HT1080 (cell line): ENCODE measurements around a stretch of chr13.

RAMPAGE:
- cytosol, long total RNA, result no peak
- long total RNA, result no peak
- nucleus, long total RNA, result no peak
Observed at GRCh38 chr13:111152632-111153064, 37.5 kb downstream of the ARHGEF7 start.

DNA sequence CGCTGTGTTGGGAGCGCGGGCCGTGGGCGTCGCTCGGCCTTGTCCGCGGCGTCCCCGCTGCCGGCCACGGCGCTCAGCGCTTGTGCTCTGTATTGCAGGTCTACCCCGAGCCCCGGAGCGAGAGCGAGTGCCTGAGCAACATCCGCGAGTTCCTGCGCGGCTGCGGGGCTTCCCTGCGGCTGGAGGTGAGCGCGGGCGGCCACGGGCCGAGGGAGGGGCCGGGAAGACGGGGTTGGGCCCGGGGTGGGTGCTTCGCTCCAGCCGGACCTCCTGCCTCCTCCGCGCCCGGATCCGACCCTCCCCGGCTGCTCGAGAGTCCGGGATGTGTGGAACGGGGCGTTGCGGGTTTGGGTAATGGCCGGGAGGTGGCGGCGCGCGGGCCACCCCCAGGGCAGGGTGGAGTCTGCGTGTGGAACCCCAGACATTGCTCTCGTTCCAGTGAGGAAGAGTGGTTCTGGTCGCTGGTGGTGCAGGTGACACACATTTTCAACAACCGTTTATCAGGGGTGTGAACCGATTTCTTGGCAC is 38.8 kb downstream of the ARHGEF7 start:
RAMPAGE:
- cytosol, long total RNA, result no peak
- long total RNA, result no peak
- nucleus, long total RNA, result no peak

DNA sequence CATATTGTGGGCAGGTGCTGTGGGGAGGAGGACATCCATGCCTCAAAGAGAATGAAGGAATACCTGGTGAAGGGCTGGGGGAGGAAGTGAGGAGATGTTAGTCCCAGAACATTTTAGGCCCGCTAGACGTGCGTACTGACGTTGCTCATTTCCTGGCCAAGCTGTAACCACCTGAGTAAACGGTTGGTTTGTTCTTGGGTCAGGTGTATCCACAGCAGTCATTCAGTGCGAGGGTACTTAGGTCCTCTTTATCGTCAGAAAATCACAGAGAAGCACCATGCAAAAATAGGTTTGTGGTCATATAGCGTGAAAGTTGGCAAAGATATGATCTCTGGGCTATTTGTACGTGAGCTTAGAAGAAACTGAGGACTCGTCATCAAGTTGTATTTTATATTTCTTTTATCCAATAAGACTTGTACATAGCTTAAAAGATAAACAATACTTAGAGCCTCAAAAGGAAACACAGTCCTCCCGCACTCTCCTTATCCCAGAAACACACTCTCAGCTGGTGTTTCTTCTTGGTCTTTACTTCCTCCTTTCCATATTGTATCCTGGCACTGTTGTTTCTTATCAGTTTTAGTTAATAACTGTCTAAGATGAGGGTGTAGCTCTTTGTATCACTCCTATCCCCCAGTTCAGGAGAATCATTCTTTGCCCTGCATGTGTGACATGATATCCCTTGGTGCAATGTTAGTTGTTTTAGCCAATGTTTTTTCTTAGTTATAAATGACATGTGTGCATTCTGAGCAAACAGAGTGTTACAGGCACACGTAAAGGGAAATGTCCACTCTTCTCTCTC is 52.0 kb downstream of the ARHGEF7 start:
RAMPAGE:
- cytosol, long total RNA, result no peak
- long total RNA, result no peak
- nucleus, long total RNA, result no peak

RAMPAGE:
- cytosol, long total RNA, result no peak
- long total RNA, result no peak
- nucleus, long total RNA, result no peak
Observed at GRCh38 chr13:111168028-111168693, 53.1 kb downstream of the ARHGEF7 start.

DNA sequence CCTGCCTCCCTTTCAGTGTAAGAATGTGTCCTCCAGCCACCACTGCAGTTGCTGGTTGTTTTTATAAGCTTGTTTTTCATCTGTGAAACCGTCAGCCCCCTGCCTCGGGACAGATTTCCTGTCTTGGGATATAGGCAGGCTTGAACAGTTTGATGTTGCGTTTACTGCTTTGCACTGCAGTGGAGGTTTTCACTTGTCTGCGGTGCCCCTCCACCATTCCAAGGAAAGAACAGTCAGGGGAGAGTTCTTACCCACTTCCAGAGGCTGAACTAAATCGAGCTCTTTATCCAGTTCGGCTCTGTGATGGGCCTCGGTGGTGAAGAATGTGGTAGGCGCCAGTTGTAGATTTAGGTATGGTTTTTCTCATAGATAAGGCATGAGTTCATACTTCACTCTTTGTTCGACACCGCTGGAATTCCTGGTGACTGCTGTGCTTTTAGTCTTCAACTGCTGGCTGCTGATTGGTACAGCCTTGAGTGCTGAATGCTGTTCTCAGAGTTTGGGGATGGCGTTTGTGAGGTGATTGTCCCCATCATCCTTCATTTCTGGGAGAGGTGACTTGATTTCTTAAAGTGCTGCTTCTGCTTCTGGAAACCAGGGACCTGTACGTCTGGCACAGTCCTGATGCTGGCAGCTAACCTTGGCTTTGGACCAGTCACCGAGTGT is 97.1 kb downstream of the ARHGEF7 start:
RAMPAGE:
- cytosol, long total RNA, result no peak
- long total RNA, result no peak
- nucleus, long total RNA, result no peak

RAMPAGE:
- cytosol, long total RNA, result no peak
- long total RNA, result no peak
- nucleus, long total RNA, result no peak
Observed at GRCh38 chr13:111215580-111216044, 100.5 kb downstream of the ARHGEF7 start.

GRCh38 chr13:111240931-111241472 is 79.4 kb upstream of the TEX29 start:
RAMPAGE:
- cytosol, long total RNA, result no peak
- long total RNA, result no peak
- nucleus, long total RNA, result no peak

GRCh38 chr13:111278783-111279288 is 41.6 kb upstream of the TEX29 start:
RAMPAGE:
- cytosol, long total RNA, result no peak
- long total RNA, result no peak
- nucleus, long total RNA, result no peak

DNA sequence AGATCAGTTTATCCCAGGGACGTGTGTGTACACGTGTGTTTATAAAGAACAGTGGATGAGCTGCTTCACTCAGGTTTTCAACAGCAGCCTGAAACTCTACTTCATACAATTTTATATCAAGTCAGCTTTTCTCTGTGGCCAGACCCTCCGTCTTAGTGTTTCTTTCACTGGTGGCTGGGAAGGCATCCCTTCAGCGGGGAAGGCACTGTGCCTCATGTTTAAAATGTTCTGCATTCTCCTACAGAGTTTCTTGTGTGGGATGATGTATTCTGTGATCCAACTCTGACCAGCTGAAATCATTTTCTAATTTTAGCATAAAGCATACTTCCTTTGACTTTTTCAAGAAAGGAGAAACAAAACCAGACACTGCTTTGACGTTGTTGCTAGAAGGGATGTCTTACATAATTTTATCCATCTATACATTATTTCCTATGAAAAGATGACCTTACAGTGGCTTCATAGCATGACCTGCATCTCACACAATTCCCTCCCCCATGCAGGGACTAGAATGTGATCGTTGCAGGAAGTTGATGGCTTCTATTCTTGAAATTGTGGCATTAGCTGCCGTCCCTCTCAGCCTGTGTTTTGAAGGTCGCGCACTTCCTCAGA is 38.7 kb upstream of the TEX29 start:
RAMPAGE:
- cytosol, long total RNA, result no peak
- long total RNA, result no peak
- nucleus, long total RNA, result no peak

DNA sequence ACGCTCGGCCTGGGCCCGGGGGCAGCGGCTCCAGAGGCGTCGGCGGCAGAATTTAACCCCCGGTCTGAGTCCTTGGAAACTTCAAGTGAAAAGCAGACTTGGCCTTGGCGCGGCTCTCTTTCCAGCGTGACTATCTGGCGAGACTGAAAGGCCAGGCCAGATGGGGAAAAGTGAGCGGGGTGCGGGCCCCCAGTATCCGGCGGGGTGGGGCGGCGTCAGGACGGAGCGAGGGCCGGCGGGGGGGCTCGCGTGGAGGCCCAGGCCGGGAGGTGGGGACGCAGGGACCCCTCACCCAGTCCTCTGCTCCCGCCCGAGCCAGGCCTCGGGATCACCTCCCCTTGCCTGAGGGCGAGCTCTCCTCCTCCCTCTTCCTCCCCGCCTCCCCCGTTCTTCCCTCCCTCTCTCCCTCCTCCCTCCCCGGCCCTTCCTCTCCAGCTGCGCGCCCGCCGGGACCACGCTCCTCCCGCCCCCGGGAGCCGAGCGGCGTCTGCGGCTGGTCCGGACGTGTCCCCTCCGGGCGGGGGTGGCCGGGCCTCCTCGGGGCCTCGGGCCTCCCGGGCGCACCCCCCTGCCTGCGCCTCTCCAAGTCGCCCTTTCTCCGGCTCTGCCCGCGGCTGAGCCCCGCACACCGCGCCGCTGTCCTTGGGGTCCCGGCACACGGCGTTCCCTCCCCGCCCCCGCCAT is 5.5 kb downstream of the SOX1 start:
RAMPAGE:
- cytosol, long total RNA, result no peak
- long total RNA, result no peak
- nucleus, long total RNA, result no peak

GRCh38 chr13:112236458-112237296 is 139.5 kb upstream of the SPACA7 start:
RAMPAGE:
- cytosol, long total RNA, result no peak
- long total RNA, result no peak
- nucleus, long total RNA, result no peak

RAMPAGE:
- cytosol, long total RNA, result no peak
- long total RNA, result no peak
- nucleus, long total RNA, result no peak
Observed at GRCh38 chr13:112247917-112248875, 128.0 kb upstream of the SPACA7 start.

DNA sequence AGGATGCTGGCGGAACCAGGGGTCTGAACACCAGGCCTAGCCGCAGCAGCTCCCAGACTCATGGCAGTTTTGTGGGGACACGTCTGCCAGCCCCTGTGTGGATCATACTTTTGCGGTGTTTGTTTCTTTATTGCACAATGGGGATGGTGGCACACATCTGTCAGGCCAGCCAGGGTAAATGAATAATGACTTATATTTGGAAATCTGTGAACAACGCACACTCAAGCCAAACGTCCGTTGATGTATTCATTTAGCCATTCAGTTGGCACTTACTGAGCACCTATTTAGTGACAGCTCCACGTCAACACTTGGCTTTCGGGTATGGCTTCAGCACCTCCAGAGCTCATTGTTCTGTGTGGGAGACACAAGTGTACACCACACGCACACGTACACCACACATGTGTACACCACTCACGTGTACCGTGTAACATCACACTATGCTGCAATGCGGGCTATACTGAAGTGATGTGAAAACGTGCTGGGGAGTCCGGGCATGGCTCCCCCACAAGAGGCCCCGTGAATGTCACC is 126.8 kb upstream of the SPACA7 start:
RAMPAGE:
- cytosol, long total RNA, result no peak
- long total RNA, result no peak
- nucleus, long total RNA, result no peak

RAMPAGE:
- cytosol, long total RNA, result no peak
- long total RNA, result no peak
- nucleus, long total RNA, result no peak
Observed at GRCh38 chr13:112537863-112539009, 49.7 kb downstream of the TUBGCP3 start.

GRCh38 chr13:112619704-112620272 is 31.8 kb upstream of the TUBGCP3 start:
RAMPAGE:
- cytosol, long total RNA, result no peak
- long total RNA, result no peak
- nucleus, long total RNA, result no peak

GRCh38 chr13:112638285-112638778 is 50.4 kb upstream of the TUBGCP3 start:
RAMPAGE:
- cytosol, long total RNA, result no peak
- long total RNA, result no peak
- nucleus, long total RNA, result no peak

RAMPAGE:
- cytosol, long total RNA, result no peak
- long total RNA, result no peak
- nucleus, long total RNA, result no peak
Observed at GRCh38 chr13:112711517-112712418, 21.9 kb downstream of the ATP11A start.

DNA sequence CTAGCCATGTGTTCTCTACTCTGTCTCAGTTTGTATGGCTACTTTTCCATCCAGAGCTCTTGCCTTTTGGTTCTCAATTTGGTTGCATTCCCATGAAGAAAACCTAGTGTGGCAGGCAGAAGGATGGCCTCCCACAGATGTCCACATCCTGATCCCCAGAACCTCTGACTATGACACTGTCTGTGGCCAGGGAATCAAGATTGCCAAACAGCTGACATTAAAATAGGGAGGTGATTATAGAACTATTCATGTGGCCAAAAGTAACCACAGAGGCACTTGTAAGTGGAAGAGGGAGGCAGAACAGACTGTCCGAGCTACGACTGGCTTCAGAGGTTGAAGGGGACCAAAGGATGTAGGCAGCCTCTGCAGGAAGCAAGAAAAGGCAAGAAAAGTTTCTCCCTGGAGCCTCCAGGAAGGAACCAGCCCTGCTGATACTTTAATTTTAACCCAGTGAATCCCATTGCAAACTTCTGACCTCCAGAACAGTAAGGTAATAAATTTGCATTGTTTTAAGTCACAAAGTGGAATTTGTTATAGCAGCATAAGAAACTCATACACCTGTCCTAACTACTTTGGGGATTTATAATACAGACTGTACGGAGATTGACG is 106.4 kb downstream of the ATP11A start:
RAMPAGE:
- cytosol, long total RNA, result no peak
- long total RNA, result no peak
- nucleus, long total RNA, result no peak

DNA sequence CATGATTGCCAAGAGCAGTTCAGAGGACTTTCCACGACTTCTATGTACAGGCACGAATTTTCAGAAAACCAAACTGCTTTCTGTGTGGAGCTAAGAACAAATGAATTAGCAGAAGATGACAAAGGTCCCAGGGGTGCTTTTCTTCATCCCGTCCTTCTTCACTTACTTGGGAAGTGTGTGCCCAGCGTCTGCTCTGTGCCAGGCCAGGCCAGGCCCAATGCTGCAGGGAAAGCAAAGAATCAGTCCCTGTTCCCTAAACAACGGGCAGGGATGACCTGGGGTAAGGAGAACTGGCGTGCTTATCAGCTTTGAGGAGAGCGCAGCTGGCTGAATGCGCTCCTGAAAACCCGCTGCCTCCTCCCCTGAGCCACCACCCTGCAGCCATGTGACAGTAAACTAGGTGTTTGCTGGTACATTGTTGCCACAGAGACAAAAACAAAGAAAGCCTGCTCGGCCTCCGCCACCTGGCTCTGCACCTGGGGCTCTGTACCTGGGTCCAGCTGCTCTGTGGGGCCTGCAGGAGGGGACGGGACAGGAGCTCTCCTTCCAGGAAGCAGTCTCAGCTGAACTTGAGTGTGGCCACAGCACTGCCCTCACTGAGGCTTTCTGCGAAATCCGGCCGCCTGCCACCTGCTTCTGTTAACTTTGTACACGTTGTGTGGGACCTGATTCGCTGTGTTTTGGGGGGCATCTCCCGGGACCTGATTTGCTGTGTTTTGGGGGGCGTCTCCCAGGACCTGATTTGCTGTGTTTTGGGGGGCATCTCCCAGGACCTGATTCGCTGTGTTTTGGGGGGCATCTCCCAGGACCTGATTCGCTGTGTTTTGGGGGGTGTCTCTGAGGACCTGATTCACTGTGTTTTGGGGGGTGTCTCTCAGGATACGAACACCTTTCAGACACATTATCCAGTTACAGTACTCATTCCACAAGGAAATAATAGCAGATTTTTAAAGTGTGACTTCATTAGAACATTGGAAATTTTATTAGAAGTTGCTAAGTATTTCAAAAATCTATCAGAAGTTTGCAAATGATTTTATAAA is 21.9 kb downstream of the MCF2L start:
RAMPAGE:
- cytosol, long total RNA, result no peak
- long total RNA, result no peak
- nucleus, long total RNA, result no peak

DNA sequence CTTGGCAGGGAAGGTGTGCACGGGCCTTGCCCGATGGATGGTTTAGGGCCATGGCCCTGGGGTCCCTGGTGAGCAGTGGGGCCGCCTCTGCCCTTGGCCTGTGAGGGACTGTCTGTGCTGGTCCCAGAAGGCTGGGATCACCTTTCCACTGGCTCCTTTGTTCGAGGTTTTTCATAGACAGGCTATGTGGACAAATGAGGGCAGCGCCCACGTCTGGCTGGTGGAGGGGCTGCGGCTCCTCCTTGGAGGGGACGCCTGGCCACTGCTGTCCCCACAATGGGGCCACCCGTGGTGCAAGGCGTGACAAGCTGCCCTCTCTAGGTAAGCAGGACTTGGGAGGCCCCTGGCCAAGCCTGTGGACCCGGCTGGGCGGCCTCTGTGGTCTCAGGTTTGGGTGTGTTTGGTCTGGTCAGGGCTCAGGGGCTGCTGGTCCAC is 33.2 kb downstream of the MCF2L start:
RAMPAGE:
- cytosol, long total RNA, result no peak
- long total RNA, result no peak
- nucleus, long total RNA, result no peak